WTC11 (cell line): ENCODE results near the gene KCP.

DNA sequence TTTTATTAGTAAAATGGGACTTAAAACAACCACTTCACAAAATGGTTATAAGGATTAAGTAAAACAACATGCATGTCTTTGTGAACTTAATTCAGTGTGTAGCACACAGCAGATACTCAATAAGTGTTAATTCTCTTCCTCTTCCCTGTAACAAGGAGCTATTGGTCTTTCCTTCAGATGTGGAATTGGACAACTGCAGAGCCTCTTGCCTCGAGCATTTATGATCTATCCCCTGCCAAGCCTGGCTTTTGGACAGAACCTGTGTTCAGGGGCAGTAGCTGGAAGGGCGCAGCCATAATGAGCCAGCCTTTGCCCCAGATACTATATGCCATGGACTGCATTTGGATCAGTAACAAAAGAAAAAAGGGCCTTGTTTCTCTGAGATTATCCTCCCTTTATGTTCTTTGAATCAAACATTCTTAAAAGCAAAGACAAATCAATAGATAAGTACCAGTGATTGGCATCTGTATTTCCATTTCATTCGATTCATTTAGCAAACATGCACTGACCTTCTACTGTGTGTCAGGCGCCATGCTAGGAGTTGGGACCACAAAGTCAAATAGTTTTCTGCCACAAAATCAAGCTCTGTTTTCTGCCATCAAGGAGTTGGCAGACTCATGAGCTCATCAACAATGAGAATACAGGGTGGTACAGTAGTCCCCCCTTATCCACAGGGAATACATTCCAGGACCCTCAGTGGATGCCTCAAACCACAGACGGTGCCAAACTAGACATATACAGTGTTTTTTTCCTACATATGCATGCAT, 25.0 kb upstream of the LRRC4 start:
- PRO-cap: no peak

GRCh38 chr7:128088258-128088531, 57.0 kb upstream of the LRRC4 start:
- PRO-cap: no peak

DNA sequence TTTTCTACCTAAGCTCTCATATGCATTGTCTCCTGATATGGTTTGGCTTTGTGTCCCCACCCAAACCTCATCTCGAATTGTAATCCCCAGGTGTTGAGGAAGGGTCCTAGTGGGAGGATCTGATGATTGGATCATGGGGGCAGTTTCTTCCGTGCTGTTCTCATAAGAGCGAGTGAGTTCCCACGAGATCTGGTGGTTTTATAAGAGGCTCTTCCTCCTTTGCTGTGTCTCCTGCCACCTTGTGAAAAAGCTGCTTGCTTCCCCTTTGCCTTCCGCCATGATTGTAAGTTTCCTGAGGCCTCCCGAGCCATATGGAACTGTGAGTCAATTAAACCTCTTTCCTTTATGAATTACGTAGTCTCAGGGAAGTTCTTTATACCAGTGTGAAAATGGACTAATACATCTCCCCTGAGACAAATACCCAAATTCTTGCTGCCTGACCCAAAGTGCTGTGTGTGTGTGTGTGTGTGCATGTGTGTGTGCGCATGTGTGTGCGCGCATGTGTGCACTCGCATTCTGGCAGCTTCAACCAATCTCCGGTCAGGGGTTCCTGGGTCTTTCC, 98.0 kb upstream of the LRRC4 start:
- PRO-cap: no peak

- PRO-cap: bidirectional peak, plus-strand start at chr7:128135882, minus-strand start at chr7:128135783
Observed at GRCh38 chr7:128135581-128136774, 104.7 kb upstream of the LRRC4 start.

- PRO-cap: no peak
Observed at GRCh38 chr7:128323837-128324162, 19.9 kb downstream of the RBM28 start.

- PRO-cap: no peak
Observed at GRCh38 chr7:128655871-128656306, 16.2 kb upstream of the GARIN1A start.

DNA sequence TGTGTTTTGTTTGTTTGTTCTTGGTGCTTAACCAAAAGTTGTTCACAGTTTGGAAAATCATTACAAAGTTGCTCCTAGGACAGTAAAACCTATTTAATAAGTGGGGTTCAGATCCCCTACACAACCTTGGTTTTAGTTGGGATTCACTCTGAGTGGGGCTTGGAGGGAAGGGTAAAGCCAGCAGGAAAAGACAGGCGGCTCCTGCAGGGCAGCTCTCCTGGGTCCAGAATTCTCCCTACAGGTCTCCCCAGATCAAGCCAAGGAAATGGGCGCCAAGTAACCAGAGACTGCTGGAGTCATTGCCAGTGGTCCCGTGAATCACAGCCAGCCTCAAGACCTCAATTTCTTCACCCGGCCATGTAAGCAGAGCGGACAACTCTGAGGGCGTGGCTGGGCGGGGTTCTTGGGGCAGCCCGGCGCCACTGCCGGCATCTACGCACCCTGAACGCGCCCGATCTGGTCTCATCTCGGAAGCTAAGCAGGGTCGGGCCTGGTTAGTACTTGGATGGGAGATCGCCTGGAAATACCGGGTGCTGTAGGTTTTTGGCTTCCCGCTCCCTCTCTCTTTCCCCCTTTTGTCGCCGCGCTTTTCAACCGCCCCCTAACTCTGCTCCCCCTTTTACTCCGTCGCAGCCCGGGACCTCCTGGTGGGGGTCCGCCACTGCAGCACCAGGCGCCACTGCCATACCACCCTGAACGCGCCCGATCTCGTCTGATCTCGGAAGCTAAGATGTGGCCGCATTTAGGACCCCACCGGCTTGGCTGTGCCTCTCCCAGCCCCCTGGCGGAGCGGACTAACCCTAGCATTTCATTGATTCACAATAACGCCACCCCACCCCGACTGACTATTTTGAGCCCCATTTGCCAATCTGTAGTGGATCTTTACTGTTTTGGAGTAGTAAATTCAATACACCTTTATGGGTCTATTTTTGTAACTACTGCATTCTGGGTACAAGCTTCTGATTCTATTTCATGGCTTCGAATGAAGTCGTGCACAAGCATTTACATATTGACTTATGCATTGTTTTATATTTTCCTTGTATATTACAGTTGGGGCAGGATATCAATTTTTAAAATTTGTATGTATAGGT, 17.8 kb upstream of the GARIN1B start:
- PRO-cap: bidirectional peak, plus-strand start at position 431 of the sequence, minus-strand start at position 380 of the sequence; unidirectional peak, minus-strand start at position 714 of the sequence; unidirectional peak, minus-strand start at position 796 of the sequence

- PRO-cap: no peak
Observed at GRCh38 chr7:128792588-128793157, 905 bp downstream of the CCDC136 start.

GRCh38 chr7:128829851-128830262, 349 bp upstream of the FLNC start:
- PRO-cap: no peak

GRCh38 chr7:128832237-128833001, 2.2 kb downstream of the FLNC start:
- PRO-cap: no peak

DNA sequence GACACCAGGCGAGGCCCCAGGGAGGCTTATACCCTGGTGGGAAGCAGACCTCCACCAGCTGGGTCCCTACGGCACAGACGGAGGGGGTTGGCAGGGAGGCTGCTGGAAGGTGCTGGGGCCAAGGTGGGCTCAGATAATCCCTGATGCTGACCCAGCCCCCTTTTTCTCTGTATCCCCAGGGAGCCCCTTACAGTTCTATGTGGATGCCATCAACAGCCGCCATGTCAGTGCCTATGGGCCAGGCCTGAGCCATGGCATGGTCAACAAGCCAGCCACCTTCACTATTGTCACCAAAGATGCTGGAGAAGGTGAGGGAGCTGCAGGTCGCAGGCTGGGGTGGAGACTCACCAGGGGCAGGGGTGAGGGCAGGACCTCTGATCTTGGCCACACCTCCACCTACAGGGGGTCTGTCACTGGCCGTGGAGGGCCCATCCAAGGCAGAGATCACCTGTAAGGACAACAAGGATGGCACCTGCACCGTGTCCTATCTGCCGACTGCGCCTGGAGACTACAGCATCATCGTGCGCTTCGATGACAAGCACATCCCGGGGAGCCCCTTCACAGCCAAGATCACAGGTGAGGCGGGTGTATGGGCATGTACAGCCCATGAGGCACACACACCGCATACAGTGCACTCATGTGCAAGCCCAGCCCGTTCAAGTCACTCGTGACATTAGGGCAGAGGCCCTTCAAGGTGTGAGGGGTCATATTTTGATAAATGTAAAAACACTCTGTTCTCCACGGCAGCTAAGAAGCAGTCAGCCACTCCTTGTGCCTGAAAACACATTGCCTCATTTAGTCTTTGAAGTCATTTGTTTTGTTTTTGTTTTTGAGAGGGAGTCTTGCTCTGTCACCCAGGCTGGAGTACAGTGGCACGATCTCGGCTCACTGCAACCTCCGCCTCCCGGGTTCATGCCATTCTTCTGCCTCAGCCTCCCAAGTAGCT, 11.3 kb upstream of the ATP6V1F start:
- PRO-cap: no peak

DNA sequence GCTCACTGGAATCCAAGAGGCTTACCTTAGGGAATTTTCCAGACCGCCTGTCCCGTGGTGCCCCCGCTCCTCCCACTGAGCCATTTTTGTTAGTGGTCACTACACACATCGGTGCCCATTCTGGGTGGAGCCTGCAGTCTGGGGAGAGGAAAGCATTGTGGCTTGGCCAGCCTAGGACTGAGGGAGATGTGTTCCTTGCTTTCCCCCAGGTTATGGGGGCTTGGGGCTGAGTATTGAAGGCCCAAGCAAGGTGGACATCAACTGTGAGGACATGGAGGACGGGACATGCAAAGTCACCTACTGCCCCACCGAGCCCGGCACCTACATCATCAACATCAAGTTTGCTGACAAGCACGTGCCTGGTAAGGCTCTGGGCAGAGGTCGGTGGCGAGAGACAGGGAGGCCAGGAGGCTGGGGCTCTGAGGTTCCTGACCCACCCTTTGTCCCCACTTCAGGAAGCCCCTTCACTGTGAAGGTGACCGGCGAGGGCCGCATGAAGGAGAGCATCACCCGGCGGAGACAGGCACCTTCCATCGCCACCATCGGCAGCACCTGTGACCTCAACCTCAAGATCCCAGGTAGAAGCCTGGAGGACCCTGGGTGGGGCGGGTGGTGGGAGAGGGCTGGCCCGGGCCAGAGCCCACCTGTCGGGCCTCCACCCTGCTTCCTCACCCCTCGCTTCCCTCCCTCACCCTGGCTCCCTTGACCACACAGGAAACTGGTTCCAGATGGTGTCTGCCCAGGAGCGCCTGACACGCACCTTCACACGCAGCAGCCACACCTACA, 9.2 kb upstream of the ATP6V1F start:
- PRO-cap: no peak

DNA sequence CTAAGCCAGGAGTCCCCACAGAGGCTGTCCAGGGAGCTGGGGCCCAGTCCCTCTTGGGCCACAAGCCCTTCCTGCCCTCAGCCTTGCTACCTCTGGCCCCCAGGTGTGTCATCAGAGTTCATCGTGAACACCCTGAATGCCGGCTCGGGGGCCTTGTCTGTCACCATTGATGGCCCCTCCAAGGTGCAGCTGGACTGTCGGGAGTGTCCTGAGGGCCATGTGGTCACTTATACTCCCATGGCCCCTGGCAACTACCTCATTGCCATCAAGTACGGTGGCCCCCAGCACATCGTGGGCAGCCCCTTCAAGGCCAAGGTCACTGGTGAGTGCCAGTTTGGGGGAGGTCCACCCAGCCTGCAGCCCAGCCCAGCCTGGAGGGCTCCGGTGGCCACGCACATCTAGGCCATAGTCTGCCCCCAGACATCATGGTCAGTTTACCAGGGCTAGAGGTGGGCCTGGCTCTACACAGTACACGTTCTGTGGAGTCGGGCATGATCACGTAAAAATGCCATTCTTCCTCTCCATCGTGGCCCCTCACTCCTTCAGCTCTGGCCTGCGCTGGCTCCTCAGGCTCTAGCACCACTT, 5.5 kb upstream of the ATP6V1F start:
- PRO-cap: no peak

- PRO-cap: no peak
Observed at GRCh38 chr7:128858266-128859457, 4.0 kb upstream of the ATP6V1F start.

- PRO-cap: no peak
Observed at GRCh38 chr7:128863533-128863756, 789 bp downstream of the ATP6V1F start.

GRCh38 chr7:128910571-128910918, at the start of gene KCP:
TSS of gene KCP (minus strand) at chr7:128910709.
- PRO-cap: unidirectional peak, minus-strand start at chr7:128910706

- PRO-cap: no peak
Observed at GRCh38 chr7:128938385-128938815, 673 bp downstream of the IRF5 start.

- PRO-cap: bidirectional peak, plus-strand start at chr7:129225571, minus-strand start at chr7:129225537
Observed at GRCh38 chr7:129225360-129226288, 794 bp downstream of the AHCYL2 start.

- PRO-cap: no peak
Observed at GRCh38 chr7:129374975-129375450, 59.2 kb upstream of the STRIP2 start.

DNA sequence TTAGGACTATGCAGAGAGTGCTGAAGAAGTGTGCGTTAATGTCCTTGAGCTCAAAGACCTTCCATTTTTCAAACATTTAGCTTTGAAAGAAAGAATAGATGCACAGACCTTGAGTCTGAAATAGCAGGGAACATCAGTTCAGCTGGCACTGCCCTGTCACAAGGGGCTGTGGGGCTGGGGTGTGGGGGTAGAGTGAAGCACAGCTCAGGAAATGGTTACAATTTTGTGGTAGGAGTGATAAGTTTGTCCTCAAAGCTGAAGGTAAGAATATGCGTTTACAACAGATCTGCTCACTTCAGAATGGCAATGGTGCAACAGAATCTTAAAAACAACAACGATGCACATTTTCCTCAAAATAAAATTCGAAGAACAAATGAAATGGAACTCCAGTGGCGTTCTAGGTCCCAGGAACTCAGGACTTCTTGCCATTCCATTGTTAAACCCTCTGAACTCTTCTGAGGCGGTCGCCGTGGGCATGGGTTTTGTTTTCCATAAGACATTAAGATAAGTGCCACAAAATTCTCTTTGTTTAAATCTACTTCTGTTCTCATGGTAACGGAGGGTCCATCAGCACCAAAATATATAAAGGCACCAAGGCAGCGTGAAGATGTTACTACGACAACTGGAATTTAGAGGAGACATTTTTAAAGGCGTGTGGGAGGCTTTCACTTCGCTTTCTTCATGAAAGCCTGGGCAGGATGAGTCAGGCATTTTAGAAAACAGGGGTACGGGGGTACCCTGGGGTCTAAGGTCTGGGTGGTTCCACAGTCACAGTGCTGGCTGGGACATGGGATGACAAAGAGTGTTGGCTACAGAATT, 33.8 kb downstream of the SMKR1 start:
- PRO-cap: no peak